ENCODE measurements around the genes ZNF831 and OSBPL2.

- PRO-cap = unidirectional peak, minus-strand start at chr20:59032085
These were observed 527 bp downstream of the ATP5F1E start for GRCh38 chr20:59031438-59032177.

DNA sequence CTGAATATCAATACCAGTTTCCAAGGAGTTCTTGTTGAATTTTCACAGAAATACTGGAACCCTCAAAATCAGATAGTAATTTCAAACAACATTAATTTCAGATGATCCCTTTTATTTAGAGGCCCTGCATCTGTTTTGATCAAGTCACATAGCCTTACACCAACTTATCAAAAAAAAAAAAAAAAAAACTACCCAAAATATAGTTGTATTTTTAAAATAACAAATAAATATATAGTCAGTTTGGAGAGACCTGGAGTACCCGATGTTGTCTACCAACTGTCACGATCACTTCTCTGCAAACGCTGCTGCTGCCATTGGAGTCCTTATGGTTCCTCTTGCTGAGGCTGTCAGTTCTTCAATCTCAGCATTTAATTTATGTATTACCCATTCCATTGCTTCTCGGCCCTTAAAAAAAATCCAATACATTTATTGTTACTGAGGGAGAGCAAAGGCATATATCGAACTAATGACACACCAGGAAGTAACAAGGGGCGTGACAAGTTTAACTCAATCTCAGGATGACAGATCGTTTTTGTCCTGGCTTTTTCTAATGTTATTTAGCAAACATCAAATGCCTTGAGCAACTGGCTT lies 2.7 kb upstream of the ATP5F1E start:
- PRO-cap = no peak

- PRO-cap = no peak
These were observed 41.6 kb upstream of the ZNF831 start for GRCh38 chr20:59121883-59122508.

GRCh38 chr20:59161847-59162284 lies 1.8 kb upstream of the ZNF831 start:
- PRO-cap = no peak

DNA sequence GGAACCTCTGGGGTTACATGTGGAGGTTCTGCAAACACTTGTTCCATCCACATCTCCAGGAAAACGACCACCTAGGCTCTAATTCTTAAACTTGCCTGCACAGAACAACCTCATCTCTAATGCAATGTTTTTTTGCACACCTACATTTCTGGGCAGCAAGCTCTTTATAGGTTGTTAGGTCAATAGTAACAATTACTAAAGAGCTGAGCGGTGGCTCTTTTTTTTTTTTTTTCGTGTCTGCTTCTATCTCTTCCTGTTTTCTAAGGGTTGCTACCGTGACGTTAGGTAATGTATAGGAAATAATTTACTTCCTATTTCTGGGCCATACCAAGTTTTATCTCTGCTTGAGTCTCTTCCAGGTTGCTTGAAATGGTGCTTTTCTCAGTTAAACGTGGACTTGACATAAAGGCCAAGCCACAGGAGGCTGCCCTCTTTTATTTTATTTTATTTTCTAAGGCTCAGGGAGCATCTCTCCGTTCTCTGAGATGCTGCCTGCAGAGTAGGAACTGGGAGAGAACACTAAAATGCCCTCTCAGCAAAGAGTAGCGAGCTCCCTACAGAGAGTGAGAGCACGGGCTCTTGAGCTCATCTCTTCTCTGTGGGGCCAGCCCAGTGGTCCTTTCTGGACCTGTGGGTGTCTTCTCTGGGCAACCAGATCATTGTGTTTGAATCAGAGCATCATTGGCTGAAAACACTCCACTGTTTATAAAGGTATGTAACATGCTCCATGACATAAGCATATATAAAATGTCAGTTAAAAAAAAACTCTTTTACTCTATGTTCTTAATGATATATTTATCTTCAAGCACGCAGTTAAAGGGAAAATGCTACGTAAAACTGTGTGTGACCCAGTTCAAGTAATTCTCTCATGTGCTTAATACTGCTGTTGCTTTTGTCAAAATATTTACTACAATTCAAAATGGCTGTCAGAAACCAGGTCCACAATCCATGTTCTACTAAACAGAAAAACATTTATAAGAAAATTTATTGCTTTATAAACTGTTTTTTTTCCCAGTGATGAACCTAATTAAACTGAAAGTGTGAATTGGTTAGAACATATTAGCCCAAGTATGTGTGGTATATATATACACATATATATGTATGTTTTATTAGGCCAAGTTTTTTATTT lies at the start of gene ZNF831:
Gene ZNF831 (plus strand): TSS at position 325 of the 1,129 bp plus-strand sequence.
- PRO-cap = no peak

GRCh38 chr20:59164626-59165482 lies 1.2 kb downstream of the ZNF831 start:
- PRO-cap = no peak

DNA sequence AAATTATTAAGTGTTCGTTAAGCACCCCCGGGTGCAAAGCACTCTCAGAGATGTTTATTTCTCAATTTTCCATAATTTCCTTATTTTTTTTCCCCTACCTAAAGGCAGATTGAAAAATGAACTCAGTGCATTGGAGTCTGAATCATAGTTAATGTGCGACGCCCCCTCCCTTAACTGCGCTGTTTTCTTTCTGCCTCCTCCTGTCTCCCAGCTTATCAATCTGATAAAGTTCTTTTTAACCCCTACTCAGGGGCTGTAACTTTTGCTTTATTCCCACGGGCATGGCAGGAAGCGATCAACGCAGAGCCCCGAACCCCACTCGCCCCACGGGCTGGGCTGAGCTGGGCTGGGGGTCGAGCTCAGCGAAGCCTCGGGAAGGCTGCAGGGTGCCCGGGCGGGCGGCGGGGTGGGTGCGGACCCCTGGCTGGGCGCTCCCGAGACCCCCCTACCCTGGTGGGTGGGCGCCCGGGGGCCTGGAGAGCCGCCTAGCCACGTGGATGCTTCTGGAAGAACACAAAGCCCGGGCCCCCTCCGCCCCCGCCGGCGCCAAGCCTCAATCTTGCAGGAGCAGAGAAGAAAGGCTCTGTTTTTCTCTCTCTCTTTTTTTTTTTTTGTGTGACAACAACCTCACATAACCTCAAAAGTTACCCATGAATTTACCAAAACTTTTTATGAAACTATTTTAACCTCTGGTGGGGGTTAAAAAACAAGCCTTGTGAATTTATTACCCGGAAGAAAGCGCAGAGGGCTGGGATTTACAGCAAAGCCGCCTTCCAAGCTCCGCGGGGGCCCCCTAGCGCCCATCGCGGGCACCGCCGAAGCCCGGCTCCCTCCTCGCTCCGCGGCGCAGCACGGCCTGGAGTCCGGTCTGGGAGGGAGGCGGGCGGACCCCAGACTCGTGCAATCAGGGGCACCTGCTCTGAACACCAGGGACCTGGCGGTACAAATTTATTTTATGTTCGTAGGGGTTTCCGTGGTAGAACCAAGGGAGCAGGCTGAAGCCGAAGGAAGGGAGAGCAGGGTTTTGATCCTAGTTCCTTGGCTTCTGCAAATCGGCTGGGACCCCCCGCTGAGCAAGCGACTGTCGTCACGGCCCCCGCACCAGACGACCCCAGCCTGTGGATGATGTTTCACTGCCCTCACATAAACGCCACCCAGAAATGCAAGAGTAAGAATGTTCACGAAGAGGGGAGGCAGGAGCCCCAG lies 58.7 kb downstream of the ZNF831 start:
- PRO-cap = no peak

GRCh38 chr20:59253930-59254570 lies 46.4 kb upstream of the EDN3 start:
- PRO-cap = no peak

DNA sequence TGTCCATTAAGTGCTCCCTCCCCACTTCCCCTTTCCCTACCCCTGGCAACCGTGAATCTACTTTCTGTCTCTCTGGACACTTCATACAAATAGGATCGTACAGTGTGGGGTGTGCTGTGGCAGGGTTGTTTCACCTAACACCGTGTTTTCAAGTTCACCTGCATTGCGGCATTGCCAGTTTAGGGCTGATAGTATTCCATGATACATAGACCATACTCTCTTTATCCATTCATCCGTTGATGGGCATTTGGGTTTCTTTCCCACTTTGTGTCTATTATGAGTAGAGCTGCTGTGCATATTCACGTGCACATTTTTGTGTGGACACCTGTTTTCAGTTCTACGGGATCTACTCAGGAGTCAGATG lies 118.9 kb downstream of the PHACTR3 start:
- PRO-cap = no peak

DNA sequence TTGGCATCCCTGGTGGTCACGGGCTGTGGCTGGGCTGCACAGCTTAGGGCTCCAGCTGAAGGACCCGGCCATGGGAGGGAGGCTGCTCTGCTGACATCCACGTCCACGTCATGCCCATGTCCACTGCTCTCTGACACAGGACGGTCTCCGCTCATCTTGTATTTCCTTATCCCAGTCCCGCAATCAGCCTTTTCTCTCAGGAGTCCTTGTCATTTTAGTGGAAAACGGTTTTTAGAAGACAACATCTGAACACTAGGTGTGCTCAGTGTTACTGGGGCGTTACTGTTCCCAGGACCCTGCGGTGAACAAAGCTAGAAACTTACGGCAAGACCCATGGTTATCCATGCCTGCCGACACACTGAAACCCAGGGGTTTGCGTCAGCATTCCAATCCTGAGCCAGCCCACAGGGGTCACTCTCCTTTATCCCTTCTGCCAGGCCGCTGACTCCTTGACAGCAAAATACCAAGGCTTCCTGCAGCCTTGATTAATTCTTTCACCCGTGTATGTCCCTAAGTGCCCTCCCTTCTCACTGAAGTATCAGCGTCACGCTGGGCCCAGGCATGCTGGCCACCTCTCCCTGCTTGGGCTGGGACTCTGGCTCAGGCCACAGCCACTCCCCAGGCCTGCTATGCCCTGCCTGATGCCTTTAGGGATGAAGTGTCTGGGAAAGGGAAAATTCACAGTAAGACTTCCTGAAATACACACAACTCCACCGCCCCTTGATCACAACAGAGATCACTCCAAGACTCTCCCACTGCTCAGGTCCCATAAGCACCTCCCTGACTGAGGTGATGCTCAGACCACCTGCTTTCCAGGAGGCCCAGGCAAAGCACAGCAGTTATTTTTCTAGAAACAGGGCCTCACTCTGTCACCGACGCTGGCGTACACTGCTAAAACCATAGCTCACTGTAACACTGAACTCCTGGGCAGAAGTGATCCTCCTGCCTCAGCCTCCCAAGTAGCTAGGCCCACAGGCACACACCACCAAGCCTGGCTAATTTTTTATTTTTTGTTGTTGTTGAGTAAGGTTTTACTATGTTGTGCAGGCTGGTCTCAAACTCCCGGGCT lies 63.7 kb downstream of the TAF4 start:
- PRO-cap = no peak

- PRO-cap = no peak
These were observed 39.6 kb downstream of the TAF4 start for GRCh38 chr20:62025918-62026581.

GRCh38 chr20:62130064-62130375 lies 7.7 kb downstream of the LSM14B start:
- PRO-cap = no peak

GRCh38 chr20:62144145-62144677 lies 642 bp downstream of the SS18L1 start:
- PRO-cap = bidirectional peak, plus-strand start at chr20:62144572, minus-strand start at chr20:62144491

GRCh38 chr20:62151114-62151565 lies 7.6 kb downstream of the SS18L1 start:
- PRO-cap = no peak

DNA sequence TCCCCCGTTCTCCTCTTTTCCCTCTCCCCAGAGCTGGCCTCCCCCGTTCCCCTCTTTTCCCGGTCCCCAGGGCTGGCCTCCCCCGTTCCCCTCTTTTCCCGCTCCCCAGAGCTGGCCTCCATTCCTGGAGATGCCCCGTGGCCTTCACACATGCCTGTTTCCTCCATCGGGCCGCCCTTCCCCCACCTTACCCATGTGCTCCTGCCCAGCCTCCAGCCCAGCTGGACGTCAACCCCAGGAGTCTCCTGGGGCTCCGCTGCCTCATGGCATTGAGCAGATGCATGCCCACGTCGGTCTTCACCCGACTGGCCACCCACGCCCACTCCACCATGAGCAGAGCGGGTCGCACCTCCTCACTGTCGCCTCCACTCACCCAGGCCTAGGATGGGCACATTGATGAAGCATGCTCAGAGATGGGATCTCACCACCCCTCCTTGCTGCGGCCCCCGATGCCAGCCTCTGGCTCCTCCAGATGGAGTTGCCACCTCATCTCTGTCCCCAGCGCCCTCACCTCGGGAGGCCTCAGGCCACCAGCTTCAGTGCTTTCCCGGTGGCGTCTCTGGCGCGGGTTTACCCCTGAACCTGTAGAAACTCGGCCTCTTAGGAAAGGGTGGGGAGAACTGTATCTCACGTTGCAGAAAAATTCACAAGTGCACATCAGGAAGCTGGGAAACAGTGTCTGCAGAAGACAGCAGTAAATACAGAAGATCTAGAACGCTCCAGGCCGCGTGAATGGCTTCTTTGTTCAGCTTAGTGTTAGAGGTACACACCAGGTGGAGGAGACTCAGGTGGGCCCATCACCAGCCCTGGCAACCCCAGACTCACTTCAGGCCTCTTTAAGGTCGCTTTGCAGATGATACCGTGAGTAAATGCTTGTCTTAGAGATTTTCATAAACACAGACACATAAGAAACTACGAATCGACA lies 8.6 kb downstream of the SS18L1 start:
- PRO-cap = no peak

- PRO-cap = bidirectional peak, plus-strand start at chr20:62238564, minus-strand start at chr20:62238142
These were observed at the start of gene OSBPL2 for GRCh38 chr20:62237844-62238820. Gene OSBPL2 (plus strand): TSS chr20:62238521.

DNA sequence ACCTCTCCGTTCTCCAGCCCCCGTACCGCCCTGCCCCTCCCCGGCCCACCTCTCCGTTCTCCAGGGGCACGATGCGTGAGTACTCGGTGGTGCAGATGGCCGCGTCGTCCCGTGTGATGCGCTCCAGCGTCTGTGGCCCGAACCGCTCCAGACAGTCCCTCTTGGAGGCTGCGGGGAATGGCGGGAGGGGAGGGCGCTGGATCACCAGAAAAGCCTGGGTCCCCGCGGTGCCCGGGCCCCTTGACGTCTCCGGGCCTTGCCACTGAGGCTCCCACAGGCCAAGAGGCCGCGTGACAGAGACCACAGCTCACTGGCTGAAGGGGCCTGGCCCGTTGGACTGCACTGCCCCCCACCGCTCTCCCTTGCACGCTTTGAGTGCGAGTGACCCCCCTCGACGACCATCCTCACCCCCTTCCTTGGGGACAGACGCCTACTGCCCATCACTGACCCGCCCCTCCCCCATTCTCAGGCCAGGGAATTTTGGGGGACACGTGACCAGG lies 14.9 kb downstream of the LAMA5 start:
- PRO-cap = no peak

DNA sequence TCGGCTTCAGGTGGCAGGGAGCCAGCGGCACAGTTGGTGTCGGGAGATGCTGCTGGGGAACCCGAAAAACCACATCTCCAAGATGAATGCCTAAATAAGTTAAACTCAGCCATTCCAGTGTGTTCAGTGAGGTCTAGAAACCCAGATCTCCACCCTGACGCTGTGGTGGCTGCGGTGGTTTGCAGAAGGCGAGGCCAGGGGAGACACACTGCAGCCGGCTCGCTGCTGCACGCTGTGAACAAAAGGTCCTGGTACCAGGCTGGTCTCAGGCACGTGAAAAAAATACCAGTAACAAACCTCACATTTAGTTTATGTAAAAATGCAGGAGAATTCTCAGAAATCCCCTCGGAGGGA lies 3.5 kb downstream of the RPS21 start:
- PRO-cap = no peak

- PRO-cap = no peak
These were observed 6.2 kb upstream of the CABLES2 start for GRCh38 chr20:62413142-62413751.

- PRO-cap = no peak
These were observed 61.2 kb upstream of the GATA5 start for GRCh38 chr20:62536971-62537471.

Measured in Calu3 (cell line).